ENCODE results near the genes MLLT3, HACD4, IFNW1 and IFNA2.

DNA sequence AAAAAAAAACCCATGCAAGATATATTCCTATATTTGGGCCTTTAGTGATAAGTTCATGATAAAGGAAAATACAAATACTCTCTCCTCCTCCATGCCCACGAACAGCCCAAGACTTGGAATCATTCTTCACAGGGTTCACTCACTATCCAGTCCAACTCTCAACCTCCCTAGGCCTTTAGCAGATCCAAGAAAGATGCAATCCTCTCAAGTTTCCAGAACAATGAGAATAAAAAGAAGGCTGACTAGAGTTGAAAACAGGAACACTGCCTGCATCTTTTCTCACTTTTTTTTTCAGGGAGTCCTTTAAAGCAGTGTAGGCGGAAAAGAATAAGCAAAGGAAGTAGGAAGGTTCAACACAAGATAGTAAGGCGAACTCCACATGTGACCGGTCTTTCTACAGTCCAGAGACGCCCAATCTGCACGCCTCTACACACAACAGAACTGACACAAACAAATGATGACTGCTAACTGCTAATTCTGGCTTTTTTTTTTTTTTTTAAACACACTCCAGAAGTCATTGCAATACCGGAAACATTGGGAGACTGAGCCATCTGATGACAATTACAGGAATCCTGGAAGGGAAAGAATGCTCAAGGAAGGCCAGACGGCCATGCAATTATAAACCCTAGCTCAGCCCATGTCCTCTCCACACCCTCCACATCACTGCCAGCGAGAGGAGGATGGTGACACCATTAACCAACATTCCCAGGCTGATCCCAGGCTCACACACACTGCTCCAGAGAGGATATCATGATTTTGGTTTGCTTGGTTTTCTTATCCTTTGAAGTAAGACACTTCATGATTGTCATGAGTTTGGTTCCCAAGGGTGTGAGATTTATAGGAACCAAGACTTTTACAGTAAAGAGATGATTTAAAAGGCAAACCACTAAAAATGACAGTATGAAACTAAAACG, 75.3 kb downstream of the BNC2 start:
- RRBS: 92% methylated on average over 1 of the region's 10 CpGs

DNA sequence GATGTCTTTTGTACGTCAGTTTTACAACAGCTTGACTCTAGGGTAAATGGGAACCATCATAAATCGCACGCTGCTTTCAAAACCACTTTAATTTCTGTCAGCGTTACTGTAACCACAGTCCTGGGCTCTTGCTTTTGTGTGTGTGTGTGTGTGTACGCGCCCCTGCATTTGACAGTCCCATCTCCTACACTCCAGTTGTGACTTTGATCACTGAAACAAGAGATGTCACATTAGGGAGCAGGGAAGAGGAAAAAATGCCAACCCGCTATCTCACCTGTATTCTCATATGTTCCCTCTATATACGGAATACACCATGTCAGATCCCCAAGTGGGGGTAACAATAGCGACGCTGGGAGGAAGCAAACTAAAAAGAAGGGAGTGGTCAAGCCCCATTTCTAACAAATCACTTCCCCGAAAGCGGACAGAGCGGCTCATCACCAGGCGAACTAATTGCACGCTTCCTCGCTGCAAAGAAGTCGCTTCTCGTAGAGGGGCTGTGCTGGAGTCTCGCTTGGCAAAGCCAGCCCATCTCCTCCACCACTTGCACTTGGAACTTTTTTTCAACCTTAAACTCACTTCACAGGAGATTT, 1.1 kb downstream of the BNC2 start:
- RRBS: no CpG with 5 or more reads among the region's 19 CpGs

GRCh38 chr9:16985742-16986142, 115.3 kb upstream of the BNC2 start:
- RRBS: no CpG with 5 or more reads among the region's 5 CpGs

DNA sequence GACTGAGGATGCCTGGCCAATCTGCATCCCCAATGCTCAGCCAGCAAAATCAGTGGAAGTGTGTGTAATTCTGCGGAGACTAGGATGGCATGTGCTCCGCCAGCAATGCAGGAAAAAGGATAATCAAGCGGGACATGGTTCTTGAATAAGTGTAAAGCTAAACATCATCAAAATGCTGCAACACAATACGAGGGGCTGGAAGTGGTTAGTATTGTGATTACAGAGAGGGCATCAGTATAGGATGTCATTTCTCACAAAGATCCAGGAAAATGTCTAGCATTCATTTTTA, 115.7 kb upstream of the BNC2 start:
- RRBS: no CpG with 5 or more reads among the region's 4 CpGs

DNA sequence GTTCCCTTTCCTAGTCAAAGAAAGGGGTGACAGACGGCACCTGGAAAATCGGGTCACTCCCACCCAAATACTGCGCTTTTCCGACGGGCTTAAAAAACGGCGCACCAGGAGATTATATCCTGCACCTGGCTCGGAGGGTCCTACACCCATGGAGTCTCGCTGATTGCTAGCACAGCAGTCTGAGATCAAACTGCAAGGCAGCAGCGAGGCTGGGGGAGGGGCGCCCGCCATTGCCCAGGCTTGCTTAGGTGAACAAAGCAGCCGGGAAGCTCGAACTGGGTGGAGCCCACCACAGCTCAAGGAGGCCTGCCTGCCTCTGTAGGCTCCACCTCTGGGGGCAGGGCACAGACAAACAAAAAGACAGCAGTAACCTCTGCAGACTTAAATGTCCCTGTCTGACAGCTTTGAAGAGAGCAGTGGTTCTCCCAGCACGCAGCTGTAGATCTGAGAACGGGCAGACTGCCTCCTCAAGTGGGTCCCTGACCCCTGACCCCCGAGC, 295.7 kb upstream of the ADAMTSL1 start:
- RRBS: no CpG with 5 or more reads among the region's 17 CpGs

DNA sequence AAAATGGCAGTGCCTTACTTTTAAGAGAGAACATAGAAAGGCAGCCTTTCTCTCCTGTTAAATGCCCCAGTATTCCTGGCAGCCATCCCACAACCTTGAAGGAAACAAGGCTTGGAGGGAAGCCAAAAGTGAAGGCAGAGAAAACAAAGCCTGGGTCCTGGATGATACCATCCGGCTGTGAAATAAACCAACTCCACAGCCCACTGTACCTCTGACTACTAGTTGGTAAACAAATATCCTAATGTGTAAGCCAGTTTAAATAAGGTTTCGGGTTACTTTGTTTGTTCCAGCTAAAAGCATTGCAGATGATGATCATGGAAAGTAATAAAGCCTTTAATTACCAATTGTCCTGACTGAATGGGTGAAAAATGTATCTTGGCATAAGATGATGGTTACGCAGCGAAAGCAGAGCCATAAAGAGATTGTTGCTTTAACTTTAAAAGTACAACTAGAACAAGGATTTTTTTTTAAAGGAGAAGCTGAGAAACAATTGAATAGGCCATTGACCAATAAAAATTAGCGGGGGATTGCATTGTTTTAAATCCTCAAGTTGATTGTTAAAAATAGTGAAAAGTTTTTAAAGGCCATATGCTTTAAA, 80.1 kb upstream of the ADAMTSL1 start:
- RRBS: no CpG with 5 or more reads among the region's 5 CpGs

- RRBS: no CpG with 5 or more reads among the region's 12 CpGs
Measured at GRCh38 chr9:19183931-19185133, 46.2 kb upstream of the DENND4C start.

GRCh38 chr9:19229702-19230024, 830 bp upstream of the DENND4C start:
- RRBS: no CpG with 5 or more reads among the region's 15 CpGs

DNA sequence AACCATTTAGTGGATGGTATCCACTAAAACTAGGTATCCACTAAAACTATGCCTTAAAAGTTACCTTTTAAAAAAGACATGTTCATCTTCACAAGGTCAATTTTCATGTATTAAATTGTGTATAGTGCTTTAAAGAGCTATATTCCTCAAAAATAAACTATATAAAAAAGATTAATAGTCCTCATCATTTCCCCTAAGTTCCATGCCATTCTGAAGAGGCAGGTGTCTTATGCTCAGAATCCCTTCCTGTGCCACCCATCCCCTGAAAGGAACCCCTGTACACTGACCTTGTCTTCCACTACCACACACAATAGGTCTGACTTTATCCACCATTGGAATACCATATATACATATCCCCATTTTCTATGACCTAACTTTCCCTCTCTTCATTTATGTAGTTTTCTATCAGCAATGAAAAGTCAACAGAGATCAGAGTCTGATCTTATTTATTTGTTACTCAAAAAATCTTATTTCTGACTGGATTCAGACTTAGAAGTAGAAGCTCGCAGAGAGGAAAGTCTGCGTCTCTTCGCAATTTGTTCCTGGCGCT, 4.1 kb downstream of the RPS6 start:
- RRBS: no CpG with 5 or more reads among the region's 4 CpGs

GRCh38 chr9:20615661-20616489, 6.4 kb downstream of the MLLT3 start:
- RRBS: no CpG with 5 or more reads among the region's 4 CpGs

DNA sequence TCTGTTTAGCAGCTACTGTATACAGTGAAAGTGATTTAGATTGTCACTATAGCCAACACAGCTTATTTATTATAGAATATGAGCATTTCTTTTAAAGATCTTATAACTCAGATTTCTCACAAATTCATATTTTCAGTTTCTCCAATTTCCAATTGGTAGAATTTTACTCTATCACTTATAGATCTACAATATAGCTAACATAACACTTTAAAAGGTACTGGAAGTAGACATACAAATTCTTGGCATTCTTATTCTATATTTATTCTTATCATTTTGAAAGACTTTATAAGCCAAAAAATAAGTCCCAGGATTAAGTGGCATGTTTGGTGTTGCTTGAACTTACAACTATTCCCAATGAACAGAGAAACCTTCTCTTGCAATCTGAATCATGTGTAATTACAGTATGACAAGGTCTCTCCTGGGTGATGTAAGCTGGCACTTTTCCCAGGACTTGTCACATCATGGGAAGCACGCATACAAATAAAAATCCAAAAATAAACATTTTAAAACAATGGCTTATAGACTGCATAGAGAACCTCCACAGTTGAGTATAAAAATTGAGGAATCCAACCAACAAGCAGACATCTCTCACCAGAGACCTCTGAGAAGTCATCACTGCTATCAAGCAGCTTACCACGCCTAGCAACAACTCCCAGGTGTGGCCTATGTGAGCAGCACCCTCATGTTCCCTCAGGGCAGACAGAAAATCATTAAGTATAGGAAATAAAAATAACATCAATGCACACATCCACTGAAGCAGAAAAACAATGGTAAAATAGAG, 4.1 kb downstream of the MLLT3 start:
- RRBS: no CpG with 5 or more reads among the region's 2 CpGs

- RRBS: 6% methylated on average over 5 of the region's 43 CpGs
Measured at GRCh38 chr9:20622280-20623040, at the start of gene MLLT3. MLLT3 (minus strand) TSS chr9:20622499.

DNA sequence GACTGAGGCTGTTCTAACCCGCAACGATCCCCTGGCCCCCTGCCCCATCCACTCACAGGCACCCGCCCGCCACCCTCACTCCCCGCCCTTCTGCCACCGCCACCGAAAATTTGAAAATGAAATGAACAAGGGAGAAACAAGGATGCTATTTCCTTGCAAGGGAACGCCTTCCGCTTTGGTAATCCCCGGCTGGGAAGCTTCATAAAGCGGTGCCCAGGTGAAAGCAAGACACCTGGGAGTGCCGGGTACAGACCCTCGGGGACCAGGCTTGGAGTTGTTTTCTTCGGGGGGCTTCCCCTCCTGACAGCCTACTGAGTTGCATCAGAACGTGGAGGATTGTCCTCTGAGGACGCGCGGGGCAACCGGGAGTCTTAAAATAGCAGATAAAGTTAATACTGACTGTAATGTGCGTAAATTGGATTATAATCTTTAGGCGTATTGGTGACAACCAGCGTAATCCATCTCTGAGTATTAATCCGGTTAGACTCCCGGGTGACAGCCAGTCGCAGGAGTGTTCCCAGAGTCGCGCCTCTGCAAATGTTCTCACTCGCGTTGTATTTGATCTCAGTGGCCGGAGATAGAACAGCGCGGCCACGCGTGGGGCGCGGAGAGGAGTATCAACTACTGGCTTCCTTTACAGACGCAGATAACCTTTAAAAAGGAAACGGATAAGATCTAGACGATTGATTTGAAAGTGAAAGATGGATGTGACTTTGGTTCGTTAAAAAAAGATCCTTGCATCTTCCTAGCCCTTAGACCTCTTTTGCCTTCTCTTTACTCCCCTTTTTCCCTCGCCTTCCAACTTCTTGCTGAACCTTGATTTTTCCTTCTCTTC, 959 bp upstream of the MLLT3 start:
- RRBS: 7% methylated on average over 13 of the region's 41 CpGs

GRCh38 chr9:20623876-20624368, 1.6 kb upstream of the MLLT3 start:
- RRBS: no CpG with 5 or more reads among the region's 8 CpGs

DNA sequence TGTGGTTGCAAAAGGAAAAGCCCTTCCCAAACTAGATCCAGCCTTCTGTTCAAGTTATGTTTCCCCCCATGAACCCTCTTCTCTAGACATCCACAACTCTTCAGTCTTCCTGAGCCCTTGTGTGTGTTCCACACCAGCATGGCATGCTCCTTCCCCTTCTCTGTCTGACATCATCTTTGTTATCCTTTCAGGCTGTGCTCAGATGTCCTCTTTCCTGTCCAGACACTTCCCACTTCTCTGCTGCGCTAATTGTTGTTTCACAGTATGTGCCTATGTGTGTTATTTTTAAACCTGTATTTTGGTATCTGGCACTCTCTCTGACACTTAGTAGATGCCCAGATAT, 38.1 kb downstream of the FOCAD start:
- RRBS: no CpG with 5 or more reads among the region's 1 CpG

- RRBS: no CpG with 5 or more reads among the region's 4 CpGs
Measured at GRCh38 chr9:21001130-21001476, 30.3 kb downstream of the HACD4 start.

DNA sequence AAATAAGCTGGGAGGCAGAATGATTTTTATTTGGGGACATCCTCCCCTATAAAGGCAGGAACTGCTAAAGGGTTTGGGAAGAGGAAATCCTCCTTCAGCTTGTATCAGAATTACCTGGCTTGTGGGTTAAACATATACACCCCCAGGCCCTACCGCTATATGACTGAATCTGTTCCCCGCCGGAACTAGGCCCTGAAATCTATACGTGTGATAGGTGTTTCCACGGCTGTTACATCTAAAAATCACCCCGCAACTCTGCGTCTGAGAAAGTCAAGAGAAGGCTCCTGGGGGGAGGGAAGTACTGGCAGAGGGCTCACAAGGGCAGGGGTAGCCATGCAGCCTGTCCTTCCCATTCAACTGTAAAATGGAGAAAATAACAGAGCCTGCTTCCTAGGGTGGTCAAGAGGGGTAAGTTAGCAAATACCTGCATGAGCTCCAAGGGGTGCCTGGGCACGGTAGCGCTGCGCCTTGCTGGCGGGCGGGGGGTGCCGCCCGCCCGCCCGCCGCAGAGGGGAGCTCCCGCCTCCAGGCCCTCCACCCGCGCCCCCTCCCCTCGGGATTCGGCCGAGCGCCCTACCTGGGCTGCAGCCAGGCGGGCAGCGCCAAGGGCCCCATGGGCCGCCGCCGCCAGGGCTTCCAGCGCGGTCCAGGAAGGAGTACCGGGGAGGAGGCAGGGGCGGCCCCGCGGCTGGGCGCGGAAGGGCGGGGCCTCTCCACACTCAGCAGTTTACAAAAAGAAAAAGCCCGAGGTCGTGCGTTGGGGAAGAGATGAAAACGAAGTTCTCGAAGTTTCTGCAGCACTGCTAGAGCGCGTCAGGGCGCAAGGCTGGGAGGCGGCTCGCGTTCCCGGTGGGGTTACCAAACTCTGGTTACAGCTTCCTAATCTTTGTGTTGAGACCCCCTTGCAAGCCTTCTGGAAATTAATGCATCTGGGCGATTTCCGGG, at the start of gene HACD4:
Gene HACD4 (minus strand): TSS at position 665 of the 945 bp plus-strand sequence.
- RRBS: 58% methylated on average over 3 of the region's 52 CpGs

- RRBS: no CpG with 5 or more reads among the region's 1 CpG
Measured at GRCh38 chr9:21141662-21142067, at the start of gene IFNW1. IFNW1 (minus strand) TSS chr9:21141832.

GRCh38 chr9:21385310-21385750, at the start of gene IFNA2:
IFNA2 (minus strand) TSS chr9:21385398.
- RRBS: no CpG with 5 or more reads among the region's 1 CpG

DNA sequence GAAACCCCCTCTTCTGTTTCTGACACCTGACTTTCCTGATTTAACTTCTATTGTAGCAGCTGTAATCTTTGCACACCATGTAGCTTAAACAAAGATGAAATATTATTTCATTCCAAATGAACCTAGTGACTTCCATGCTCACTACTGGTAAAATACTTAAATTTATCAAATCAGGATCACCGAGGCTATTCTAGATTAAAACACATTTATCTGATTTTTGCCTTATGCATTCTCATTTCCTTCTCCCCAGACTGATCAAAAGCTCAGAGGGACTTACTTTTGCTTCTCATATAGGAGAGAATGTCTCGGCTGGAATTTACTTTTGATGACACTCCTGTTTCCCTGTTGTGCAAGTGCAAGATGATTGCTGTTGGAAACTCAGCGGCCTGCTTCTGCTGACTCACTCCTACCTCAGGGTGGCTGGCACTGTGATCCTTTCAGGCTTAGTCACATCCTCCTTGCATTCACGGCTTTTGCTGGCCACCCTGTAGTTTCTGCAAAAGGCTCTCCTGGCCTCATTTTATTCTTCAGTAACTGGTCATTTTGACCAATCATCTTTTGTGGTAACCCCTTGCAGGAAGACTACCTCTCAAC, 109.4 kb upstream of the IFNE start:
- RRBS: no CpG with 5 or more reads among the region's 4 CpGs

All from OVCAR3 (cell line).